Renal cortical epithelial cell (primary cell): ENCODE results near the genes SYT13 and CRY2.

- RRBS = no CpG with 5 or more reads among the region's 12 CpGs
Observed at GRCh38 chr11:44943046-44943907, 7.4 kb downstream of the TP53I11 start.

DNA sequence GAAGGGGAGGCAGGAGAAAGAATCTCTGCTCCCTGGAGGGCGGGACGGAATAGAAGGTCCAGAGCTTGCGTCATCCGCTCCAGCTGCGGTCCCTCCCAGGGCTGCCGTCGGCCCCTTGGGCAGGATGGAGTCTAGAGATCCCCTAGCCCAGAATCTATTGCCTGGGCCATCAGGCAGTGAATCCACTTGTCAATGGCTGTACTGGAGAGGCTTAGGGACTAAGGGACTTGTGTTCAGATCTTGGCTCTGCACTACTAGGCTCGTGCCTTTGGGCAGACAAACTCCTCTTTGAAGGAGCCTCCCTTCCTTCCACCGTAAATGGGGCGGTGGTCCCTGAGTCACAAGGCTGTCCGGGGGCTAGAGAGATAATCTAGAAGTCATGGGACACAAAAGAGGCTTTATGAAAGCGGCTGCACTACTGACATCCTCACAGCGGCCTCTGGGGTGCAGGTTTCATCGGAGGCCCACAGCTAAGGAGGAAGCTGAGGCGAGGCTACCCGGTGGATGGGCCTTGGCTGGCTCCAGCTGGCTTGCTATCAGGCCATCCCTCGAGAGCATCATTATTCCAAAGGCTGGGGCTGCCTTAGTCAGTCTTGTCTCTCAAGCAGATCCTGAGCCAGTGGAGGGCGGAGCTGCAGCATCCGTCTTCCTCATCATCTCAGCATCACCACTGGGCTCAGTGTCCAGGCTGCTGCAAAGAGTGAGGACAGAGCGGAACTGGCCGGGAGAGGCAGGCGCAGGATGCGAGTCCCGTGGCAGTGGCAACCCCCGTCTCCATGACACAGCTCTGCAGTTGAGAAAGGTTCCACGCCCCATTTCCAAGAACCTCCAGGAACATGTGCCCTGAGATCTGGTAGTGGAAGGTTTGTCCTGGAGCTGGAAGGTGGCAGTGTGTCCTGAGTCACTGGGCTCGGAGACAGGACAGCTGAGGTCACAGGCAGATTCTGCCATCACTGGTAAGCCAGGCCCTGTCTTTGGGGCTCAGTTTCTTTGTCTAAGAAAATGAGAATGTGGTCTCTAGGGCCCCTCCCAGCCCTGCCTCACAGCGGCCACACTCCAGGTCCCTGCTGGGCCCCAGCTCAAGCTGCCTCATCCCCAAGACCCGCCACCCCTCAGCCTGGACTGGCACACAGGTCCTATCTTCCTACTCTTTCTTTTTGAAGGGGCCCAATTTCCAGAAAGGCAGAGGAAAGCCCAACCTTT lies 4.5 kb downstream of the TP53I11 start:
- RRBS = no CpG with 5 or more reads among the region's 29 CpGs

DNA sequence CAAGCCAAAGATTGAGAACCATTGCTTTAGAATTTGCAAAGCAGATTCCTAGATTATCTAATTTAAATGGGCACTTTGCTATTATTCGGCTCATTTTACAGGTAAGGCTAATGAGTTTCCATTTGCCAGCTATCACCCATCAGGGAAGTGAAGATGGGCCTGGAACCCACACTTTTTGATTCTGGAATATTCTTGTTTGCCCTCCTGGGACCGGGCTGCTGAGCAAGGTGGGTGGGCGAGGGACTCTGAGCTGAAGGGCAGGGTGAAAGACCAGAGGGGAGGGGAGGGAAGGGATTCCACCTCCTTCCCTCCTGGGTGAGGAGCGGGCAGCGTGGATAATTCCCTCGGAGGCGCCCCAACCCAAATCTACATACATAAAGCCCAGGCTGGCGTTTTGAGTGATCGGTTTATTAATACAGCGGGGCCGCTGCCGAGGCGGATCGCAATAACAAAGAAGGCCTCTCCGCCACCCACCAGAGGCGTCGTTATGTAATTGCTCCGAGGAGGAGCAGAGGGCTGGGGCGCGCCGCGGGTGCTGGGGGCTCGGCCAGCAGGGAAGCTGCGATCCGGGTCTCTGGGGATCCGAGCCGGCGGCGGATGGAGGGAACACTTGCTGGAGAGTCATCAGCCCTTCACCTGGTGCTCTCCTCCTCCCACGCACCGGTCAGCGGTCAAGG lies 6.2 kb upstream of the TP53I11 start:
- RRBS = 3% methylated on average over 5 of the region's 32 CpGs

- RRBS = no CpG with 5 or more reads among the region's 11 CpGs
Observed at GRCh38 chr11:45029139-45029690, 78.5 kb upstream of the TP53I11 start.

DNA sequence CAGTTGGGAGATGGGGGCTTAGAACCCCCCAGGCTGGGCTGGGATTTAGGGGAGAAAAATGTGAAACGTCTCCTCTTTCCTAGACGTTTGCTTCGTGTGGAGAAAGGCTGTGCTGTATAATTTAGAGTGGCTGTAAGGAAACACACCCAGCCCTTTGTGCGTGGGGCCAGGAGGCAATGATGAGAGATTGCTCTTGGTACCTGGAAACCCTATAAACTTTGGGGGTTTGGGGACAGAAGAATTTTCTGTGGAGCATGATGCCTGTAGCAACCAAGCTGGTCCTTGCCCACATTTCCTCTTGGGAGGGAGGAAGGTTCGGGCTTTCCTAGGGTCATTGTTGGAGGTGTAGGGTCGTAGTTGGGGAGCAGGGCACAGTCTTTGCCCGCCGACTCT lies 1.3 kb downstream of the PRDM11 start:
- RRBS = no CpG with 5 or more reads among the region's 8 CpGs

DNA sequence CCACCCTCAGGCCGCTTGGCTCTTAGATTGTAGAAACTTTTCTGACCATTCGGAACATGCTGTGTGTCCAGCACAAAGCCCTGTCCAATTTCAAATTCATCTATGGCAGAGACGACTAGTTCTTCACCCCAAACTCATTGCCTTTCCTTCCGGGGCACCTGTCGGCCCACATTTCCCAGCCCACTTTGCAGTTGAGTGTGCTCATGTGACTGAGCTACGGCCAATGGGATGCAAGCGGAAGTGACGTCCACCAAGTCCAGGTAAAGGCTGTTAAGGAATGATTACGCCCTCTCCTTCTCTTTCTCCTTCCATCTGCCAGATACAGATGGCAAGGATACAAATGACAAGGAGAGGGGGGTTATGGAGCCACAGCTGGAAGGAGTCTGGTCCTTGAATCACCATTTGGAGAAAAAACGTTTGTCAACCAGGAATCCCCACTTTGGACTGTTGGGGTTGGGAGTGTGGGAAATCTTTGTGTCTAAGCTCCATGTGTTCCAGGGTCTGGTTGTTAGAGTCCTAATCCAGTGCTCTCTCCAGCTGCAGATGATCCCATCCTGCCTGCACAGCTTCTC lies 32.4 kb downstream of the SYT13 start:
- RRBS = no CpG with 5 or more reads among the region's 10 CpGs

DNA sequence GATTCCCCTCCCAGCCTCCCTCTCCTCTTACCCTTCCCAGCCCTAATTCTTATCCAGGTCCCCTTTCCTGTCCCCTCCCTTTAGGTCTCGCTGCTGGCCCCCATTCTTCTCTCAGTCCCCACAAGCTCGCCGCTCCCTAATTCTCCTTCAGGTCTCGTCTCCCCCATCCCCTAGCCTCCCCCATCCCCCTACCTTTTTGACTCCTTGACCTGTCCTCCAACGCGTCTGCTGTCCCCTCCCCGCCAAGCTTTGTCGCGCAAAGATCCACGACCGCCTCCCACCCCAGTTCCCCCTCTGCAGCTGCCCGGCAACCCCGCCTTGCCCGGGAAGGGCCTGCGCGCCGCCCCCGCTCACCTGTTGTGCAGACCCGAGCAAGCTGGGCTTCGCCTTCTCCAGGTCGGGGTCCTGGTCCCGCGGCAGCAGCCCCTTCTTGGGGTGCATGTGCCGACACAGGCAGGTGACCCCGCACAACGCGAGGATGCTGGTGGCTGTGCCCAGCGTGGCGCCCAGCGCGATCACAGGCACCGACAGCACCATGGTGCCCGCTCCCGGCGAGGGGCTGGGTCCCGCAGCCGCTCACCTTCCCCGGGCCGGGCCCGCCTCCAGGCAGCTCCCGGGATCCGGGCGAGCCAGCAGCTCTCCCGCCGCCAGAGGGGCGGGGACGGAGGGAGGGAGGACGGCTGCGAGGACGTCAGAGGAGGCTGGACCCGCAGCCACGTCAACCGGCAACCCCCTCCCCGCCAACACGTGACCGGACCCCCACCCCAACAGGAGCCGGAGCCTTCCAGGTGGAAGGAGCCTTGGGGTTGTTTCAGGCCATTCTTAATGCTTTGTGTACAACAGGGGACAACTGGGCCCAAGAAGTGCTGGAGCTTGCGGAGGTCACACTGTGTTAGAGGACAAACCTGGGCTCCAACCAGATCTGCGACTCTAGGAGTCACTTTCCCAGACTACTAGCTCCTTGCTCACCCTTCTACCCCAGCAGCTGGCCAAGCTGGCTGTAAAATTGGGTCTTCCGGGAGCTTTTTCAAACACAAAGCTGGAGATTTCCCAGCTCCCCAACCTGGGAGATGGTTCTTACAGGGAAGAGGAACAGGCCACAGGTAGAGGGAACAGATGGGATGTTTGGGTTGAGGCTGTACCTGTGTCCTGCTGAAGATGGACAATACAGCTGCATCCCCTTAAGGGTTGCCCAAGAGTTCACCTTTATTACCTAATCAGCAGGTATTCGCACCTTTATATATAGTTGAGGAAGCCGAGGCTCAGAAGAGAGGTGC lies at the start of gene SYT13:
Gene SYT13, minus strand, starts transcription at position 671 of the 1,277 bp plus-strand sequence.
- RRBS = 9% methylated on average over 4 of the region's 62 CpGs

- RRBS = 10% methylated on average over 2 of the region's 7 CpGs
Observed at GRCh38 chr11:45411145-45411916, 125.2 kb upstream of the SYT13 start.

- RRBS = no CpG with 5 or more reads among the region's 17 CpGs
Observed at GRCh38 chr11:45721907-45722484, 56.6 kb upstream of the CHST1 start.

DNA sequence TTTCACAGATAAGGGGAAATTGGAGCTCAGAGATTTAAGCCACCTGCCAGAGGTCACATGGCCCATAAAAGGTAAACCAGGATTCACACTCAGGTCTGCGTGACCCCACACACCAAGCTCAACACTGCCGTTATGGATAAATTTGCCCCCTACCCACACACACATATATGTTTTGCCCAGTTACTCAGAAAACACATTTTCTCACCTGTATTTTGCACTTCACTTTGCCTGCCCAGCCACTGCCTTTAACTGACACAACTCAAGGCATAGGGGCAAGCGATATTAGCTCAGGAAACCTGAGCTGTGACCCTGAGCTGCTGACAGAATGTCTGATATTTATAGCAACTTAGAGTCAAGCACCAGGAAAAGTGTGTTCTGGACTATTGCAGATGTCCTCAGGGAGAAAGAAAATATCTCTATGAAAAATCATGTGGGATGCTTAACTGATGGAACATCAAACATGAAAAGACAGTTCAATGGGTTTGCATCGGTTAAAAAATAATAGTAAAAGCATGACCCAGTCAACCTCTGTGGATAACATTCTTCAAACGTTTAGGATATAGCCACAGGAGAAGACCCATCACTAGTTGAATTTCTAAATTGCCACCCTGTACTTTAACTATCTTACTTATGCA lies 63.9 kb upstream of the SLC35C1 start:
- RRBS = no CpG with 5 or more reads among the region's 5 CpGs

- RRBS = no CpG with 5 or more reads among the region's 28 CpGs
Observed at GRCh38 chr11:45805556-45806309, 784 bp downstream of the SLC35C1 start.

- RRBS = 2% methylated on average over 11 of the region's 30 CpGs
Observed at GRCh38 chr11:45846306-45847389, 627 bp upstream of the CRY2 start.

GRCh38 chr11:45847390-45848429 lies at the start of gene CRY2:
CRY2 (plus strand) TSS chr11:45847475.
- RRBS = under 1% methylated on average over 27 of the region's 76 CpGs

- RRBS = no CpG with 5 or more reads among the region's 12 CpGs
Observed at GRCh38 chr11:45883683-45884618, 1.5 kb upstream of the MAPK8IP1 start.

DNA sequence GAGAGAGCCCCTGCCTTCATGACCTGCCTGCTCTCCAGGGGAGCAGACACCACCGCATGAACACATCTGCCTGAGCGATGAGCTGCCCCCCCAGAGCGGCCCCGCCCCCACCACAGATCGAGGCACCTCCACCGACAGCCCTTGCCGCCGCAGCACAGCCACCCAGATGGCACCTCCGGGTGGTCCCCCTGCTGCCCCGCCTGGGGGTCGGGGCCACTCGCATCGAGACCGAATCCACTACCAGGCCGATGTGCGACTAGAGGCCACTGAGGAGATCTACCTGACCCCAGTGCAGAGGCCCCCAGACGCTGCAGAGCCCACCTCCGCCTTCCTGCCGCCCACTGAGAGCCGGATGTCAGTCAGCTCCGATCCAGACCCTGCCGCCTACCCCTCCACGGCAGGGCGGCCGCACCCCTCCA lies 4.7 kb downstream of the FREY1 start:
- RRBS = no CpG with 5 or more reads among the region's 25 CpGs

DNA sequence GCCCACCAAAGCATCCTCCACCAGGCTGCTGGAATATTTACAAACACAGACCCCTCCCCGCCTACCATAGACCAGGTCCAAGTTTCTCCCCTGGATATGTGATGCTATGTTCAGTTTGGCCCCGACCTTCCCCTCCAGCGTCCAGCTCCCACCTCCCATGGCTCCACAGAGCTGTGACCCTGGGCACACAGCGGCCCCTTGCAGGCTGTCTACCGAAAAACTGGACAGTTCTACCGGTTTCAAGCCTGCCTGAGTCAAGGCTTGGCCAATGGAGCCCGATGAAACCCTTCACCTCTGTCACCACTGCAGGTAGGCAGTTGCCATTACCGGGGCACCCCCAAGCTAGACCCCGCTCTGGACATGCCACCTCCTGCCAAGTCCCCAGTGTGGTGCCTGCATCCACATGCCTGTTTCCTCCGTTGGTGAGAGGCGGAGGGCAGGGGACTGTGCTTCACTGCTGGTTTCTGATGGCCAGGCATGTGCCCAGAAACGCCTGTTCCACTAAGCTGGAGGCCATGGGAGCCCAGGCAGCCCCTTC lies 1.7 kb upstream of the FREY1 start:
- RRBS = 79% methylated on average over 2 of the region's 12 CpGs

DNA sequence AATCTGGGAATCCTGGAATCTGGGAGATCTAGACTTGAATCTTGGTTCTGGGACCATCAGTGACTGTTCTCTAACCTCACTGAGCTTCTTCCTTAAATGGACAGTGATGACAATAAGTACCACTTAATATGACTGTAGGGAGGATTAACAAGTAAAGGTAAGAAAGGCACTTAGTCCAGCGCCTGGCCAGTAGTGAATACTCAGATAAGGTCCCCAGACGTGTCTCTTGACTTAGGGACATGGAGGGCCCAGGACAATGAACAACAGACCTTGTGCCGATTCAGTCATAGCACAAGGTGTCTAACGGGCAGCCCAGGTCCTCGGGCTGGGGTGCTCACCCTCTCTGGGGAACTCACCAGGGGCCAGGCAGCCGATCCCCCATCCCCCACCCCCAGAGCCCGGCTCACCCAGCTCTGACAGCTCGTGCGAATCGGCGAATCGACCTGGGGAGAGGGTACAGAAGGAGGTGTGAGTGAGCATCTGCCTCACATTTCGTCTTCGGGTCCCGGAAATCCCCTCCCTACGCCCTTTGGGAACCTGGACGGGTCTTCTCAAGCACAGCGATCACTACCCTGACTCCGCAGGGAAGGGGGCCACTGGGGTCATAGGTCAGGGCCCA lies 517 bp downstream of the PEX16 start:
- RRBS = 0% methylated on average over 4 of the region's 19 CpGs

DNA sequence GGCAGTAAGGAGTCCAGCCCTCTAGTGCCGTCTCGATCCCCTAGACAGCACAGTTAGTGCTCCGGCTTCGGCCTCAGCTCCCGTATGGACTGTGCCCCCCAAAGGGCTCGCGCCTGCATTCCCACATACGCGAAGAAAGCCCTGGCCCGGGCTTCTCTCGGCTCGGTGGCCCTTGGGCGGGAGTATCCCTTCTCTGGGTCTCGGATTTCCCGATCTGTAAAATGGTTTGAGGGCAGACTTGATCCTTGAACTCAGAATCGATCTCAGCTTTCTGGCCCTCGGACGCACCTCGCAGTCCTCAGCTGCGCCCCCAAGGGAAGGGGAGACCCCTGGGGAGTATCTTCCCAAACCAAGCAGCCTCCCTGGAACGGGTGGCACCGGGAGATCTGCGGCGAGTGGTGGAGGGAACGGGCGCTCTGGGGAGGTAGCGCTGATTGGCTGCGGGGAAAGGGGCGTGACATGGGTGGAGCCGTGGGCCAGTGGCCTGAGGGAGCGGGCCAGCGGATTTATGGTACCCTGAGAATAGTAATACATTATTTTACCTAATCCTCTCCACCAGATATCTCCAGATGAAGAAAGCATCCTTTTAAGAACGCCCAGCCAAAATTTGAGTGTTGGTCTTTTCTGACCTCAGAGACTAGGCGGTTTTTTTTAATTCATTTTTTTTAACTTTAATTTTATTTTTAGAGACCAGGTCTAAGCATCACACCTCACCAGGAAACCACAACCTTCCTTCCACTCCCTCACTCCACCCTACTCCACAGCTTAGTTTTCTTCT lies 938 bp upstream of the PEX16 start:
- RRBS = 1% methylated on average over 6 of the region's 34 CpGs

GRCh38 chr11:45982865-45984053 lies 60.8 kb downstream of the LARGE2 start:
- RRBS = no CpG with 5 or more reads among the region's 12 CpGs

DNA sequence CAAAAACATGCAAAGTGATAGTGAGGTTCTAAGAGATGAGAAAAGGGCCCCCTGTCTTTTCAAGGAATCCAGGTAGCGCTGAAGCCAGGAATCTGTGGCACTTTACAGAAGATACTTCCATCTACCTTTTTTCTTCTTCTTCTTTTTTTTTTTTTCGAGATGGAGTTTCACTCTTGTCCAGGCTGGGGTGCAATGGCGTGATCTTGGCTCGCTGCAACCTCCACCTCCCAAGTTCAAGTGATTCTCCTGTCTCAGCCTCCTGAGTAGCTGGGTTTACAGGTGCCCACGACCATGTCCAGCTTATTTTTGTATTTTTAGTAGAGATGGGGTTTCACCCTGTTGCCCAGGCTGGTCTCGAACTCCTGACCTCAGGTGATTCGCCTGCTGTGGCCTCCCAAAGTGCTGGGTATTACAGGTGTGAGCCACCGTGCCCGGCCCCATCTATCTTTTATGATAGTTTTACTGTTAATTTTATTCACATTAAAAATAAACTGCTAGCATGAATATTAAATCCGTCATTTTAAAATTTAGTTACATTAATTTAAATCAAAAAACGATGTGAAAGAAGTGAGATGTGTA lies 84.8 kb downstream of the LARGE2 start:
- RRBS = no CpG with 5 or more reads among the region's 11 CpGs